Pulmonary lymph node (tissue), 1 donor: ENCODE measurements around the genes MYOZ3, GPX3 and ANXA6.

GRCh38 chr5:150520836-150521422 is 13.0 kb downstream of the NDST1 start:
- PRO-cap, result no peak

- PRO-cap, result no peak
Measured at GRCh38 chr5:150584413-150584889, 56.0 kb upstream of the SYNPO start.

GRCh38 chr5:150593097-150593373 is 47.4 kb upstream of the SYNPO start:
- PRO-cap, result unidirectional peak, plus-strand start at chr5:150593162

GRCh38 chr5:150604464-150605142 is 35.9 kb upstream of the SYNPO start:
- PRO-cap, result no peak

GRCh38 chr5:150614916-150615758 is 25.3 kb upstream of the SYNPO start:
- PRO-cap, result no peak

- PRO-cap, result unidirectional peak, plus-strand start at chr5:150619534
Measured at GRCh38 chr5:150619323-150620201, 20.9 kb upstream of the SYNPO start.

DNA sequence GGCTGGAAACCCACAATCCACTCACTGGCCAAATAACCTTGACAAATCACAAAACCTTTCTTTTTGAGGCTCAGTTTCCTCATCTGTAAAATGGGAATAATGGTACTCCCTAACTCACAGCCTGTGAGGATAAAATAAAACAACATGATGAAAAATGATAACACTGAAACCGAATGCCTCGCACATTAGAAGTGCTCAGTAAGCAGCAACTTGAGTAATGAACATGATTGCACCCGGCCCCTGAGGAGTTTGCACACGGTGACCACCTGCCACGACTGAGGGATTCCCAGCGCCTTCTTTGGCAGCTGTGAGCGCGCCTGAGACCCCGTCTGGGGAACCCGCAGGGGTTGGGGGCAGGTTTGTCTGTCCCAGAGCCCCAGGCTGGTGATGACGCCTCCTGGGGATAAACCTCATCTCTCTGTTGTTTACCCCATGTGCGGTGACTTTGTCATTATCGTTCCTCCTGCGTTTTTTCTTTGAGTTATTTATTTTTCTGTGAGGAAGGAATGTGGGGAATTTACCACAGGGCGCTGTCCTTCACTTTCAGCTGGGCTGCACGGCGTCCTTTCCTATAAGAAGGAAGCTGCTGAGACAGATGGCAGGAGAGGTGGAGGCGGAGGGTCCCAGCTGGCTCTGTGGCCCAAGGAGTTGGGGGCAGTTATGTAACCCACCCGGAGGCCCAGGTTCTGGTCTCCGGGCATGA is 3.1 kb upstream of the SYNPO start:
- PRO-cap, result no peak

- PRO-cap, result no peak
Measured at GRCh38 chr5:150660423-150661392, at the start of gene MYOZ3. TSS of gene MYOZ3 (plus strand) at chr5:150661251.

GRCh38 chr5:150779850-150780719 is 1.5 kb downstream of the SMIM3 start:
- PRO-cap, result unidirectional peak, minus-strand start at chr5:150780246

GRCh38 chr5:151020106-151021153 is at the start of gene GPX3:
TSS of gene GPX3 (plus strand) at chr5:151020591.
- PRO-cap, result bidirectional peak, plus-strand start at chr5:151020591, minus-strand start at chr5:151020400; unidirectional peak, plus-strand start at chr5:151020967

GRCh38 chr5:151023254-151024082 is 3.1 kb downstream of the GPX3 start:
- PRO-cap, result no peak

DNA sequence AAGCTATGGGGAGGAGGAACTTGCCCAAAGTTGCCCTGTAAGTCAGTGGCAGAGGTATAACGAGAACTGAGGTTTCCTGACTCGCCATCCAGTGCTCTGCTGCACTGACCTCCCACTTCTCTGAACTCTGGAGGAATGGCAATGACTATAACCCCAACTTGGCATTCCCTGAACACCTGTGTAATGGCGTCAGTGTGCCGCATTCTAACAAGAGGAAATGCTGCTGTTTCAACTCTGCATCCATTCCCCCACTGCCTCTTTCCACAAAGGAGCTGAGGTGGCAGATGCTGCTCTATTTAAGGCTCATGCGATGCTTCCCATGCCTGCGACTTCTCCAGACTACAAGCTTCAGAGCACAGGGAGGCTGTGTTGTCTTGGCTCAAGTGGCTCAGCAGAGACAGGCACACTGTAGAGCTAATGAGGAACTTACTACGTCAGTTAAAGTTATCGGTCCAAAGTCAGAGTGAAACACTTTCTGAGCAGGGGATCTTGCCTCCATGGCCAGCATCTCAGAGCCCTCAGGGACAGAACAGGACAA is 22.0 kb downstream of the TNIP1 start:
- PRO-cap, result bidirectional peak, plus-strand start at position 471 of the sequence, minus-strand start at position 341 of the sequence

DNA sequence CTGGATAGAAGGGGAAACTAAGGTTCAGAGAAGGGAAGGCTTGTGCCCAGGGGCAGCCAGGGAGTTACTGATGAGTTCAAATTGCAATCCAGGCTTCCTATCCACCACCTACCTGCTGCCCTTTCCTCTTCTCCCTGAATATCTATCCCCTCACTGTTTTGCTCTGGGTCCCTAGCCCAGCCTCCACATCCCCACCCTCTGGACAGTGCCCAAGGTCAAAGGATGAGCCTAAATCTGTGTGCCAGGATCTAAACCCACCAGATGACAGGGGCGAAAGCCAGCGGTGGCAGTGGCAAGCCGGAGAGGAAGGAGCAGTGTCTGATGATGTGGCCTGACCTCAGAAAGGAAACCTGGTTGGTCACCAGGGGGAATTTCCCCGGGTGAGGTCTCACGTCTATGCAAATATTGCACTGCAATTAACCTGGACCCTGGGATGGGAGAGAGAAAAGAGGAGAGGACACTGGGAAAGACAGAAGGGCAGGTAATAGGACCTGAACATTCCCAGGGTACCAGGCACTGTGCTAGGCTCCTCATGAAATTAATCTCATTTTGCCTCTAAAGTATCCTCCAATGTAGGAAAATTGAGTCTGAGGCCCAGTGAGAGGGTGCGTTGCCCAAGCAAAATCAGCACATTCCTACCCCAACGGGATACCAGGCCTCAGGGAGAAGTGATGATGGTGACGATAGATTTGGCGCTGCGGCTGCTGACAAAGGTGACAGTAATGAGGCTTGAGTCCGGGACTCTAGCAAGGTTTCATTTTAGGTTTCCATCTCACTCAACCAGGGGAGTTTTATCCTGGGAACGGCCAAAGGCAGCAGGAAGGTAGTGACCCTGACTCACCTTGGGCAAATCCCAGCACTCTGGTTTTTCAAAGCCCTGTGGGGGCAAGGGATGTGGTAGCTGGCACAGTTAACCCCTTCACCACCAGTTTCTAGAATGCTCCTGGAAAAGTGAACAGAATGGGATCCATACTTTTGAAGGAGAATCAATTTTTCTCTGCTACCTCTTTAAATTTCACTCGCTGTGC is 13.3 kb upstream of the TNIP1 start:
- PRO-cap, result bidirectional peak, plus-strand start at position 445 of the sequence, minus-strand start at position 316 of the sequence

DNA sequence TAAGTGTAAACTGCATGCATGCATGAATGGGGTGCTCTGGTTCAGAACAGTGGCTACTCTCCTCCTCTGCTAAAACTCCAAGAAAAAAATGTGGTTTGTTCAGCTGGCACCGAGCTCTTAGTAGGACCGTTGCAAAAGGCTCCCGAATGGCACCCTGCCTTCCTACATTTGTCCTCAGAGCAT is 17.7 kb upstream of the TNIP1 start:
- PRO-cap, result no peak

GRCh38 chr5:151106830-151107638 is 26.2 kb upstream of the TNIP1 start:
- PRO-cap, result no peak

DNA sequence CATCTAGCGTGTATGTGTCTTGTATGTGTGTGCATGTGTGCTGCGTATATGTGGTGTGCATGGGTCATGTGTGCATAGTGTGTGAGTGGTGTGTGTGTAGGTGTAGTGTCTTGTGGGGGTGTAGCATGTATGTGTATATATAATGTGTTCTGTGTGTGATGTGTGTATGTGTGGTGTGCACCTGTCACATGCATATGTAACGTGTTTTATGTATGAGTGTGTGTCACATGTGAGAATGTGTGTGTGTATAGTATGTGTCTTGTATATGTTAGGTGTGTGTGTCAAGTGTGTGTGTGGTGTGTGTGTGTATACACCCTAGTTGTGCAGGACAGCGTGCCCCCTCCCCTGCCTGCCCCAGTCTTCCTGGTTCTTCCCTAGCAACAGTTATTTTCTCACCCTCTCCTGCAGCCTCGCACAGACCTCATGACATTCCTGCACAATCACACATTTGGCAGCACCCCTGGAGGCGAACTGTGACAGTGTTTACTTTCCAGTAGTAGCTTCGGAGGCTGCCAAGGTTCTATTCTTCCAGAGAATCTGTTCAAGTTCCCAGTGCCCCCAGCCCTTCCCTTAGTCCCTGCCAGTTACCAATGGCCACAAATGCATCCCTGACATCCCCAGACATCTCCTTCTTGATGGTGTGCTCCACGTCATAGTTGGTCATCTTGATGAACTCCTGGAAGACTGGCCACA is 27.2 kb upstream of the TNIP1 start:
- PRO-cap, result no peak

DNA sequence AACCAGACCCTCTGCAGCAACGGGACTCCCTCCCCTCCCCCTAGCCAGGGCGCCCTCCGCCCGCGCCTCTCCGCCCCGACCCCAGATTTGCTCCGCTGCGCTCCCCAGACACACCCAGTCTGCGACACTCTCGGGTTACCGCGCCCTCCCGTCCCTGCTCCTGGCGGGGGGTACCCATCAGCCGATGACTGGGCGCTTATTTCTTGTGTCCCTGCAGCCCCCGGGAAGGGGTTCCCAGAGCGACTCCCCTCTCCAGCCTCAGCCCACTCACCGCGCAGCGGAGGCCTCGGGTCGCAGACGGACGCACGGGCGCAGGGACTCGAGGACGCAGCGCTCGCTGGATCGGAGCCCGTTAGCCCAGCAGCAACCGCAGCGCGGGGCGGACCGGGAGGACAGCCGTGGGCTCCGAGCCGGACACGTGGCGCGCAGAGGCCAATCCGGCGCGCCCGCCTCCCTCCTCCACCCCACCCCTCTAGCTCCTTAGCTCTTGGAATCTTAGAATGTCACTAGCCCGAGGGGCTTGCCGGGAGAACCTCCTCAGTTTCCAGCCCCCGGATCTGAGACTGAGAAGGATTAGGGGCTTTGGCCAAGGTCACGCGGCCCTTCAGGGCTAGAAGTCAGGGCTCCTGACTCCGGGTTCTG is at the start of gene ANXA6:
Gene ANXA6, minus strand, starts transcription at position 371 of the 642 bp plus-strand sequence.
- PRO-cap, result bidirectional peak, plus-strand start at position 117 of the sequence, minus-strand start at position 121 of the sequence; bidirectional peak, plus-strand start at position 509 of the sequence, minus-strand start at position 369 of the sequence

DNA sequence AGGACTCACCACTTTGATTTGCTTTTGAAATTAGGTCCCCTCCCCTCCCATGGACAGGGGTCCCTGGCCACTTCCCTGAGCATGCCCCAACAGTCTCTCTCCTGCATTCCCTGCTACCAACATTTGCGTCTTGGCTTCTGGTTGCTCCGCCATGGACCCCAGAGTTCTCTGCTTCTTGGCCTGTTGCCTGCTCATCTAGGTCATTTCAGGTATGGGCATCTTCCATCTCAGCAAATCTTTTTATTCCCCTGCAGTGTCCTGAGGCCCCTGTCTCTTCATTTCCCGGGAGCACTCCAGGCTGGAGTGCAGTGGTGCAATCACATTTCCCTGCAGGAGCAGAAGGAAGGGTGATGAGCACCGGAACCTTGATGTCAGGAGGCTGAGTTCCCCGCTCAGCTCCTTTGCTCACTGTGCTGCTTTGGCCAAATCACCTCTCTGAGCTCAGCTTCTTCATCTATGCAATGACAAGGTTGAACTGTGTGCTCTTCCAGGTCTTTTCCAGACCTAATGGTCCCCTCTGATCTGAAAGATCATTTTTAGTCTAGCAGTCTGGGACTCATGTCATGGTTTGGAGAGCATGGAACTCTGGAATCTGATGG is 11.8 kb upstream of the ANXA6 start:
- PRO-cap, result no peak

GRCh38 chr5:151215174-151215702 is 8.7 kb downstream of the CCDC69 start:
- PRO-cap, result no peak

GRCh38 chr5:151217553-151218030 is 6.3 kb downstream of the CCDC69 start:
- PRO-cap, result no peak